HL-60 (cell line): ENCODE results near the genes CUTC, DNMBP, SCD, SEC31B and LZTS2.

DNA sequence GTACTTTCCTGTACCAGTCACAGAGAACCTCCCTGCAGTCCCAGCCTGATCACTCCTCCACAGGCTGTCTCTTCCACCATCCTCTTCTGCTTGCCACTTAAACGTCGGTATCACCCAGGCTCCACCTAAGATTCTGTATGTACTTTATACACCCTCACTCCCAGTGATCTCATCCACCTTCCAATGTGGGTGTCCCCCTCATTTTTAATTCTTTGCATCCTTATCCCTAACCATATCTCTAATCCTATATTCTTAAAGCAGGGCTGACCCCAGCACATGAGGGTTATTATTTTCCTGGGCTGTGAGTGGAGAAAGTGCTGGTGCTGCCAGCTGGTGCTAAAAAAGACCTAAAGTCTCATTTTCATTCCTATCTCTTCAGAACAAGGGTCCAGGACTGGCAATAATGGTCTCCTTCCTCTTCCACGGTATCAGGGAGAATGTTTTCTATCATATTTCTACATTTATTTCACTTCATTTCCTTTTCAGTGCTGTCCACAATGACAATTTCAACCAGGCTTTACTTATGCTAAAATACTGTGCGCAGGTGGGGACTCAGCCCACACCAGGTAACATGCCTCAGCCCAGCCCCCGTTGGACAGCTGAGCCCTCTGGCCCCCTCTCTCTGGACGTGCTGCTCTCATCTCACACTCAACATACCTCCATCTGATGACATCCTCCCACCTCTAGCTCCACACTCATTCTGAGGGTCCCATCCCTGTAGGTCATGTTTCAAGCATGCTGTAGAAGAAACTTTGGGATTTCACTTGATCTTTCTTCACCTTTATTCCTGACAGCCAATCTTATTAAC, 15.2 kb downstream of the COX15 start:
- RRBS: no CpG with 5 or more reads among the region's 6 CpGs

GRCh38 chr10:99731813-99733039, at the start of gene CUTC:
Gene CUTC (plus strand): TSS chr10:99732234.
- RRBS: 3% methylated on average over 25 of the region's 91 CpGs

DNA sequence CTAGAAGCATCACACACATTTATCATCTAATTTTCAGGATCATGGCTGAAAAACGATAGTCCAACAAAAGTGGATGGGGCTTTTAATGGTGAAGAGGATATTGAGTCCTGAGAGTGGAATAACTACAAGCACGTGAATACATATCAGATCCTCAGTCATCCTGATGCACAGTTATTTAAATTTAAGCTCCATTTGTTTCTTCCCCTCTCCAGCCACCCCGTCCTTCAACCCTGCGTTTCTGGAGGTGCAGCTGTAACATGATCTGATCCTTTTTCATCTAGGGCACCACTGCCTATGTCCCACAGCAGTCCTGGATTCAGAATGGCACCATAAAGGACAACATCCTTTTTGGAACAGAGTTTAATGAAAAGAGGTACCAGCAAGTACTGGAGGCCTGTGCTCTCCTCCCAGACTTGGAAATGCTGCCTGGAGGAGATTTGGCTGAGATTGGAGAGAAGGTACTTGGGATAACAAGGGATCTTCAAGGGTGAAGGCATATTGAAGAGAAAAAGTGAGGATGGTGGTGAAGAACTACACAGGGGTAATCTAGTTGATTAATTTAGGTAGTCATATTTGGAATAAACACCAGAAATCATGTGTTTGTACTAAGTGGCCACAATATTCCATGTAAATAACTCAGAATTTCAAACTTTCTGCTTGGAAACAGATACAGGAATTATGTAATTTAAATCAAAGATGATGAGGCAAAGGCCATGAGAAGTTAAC, 34.8 kb downstream of the ABCC2 start:
- RRBS: no CpG with 5 or more reads among the region's 4 CpGs

DNA sequence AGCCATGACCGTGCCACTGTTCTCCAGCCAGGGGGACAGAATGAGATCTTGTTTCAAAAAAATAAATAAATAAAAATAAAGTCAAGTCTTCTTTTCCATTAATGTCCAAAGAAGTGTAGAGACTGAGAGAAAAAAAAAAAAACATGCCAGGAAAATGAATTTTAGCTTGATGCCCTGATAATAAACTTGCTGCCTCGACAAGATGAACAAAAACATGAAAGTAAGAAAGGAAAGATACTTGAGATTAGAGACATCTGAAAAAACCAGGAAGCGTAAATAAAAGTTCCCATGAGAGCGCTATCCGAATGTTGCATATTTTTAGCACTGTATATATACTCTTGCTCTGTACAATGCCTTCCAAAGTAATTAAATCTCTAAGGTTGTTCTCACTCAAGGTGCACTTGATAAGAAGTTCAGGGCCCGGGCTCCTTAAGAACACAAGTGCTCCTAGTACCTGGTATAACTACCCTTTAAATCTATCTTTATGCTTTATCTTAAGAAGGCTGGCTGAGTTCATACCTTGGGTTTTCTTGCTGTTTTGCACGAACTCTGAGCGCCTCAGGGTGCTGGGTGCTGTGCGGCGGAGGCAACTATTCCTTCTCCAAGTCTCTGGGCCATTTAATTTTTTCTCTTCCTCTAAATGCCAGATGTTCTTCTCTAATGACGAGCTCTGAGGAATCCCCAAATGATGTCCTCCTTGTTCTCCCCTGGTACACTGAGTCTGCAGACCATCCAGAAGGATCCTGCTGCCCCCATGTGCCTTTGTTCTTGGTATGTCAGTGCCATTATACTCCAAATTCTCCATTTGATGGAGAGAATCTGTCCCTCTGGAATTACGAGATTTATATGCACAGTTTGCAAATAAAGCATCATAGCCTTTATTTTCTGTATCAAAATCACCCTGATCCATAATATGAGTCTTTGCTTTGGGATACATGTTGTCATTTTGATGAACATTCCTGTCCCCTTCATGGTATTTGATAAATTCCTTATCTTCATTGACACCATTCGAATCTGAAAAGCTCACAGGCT, 80.3 kb downstream of the DNMBP start:
- RRBS: no CpG with 5 or more reads among the region's 13 CpGs

GRCh38 chr10:100009769-100010373, at the start of gene DNMBP:
Gene DNMBP (minus strand): TSS chr10:100009947.
- RRBS: 3% methylated on average over 24 of the region's 80 CpGs

GRCh38 chr10:100046013-100046423, 35.7 kb downstream of the CPN1 start:
- RRBS: no CpG with 5 or more reads among the region's 6 CpGs

- RRBS: no CpG with 5 or more reads among the region's 3 CpGs
Observed at GRCh38 chr10:100187568-100188090, 1.8 kb upstream of the ERLIN1 start.

DNA sequence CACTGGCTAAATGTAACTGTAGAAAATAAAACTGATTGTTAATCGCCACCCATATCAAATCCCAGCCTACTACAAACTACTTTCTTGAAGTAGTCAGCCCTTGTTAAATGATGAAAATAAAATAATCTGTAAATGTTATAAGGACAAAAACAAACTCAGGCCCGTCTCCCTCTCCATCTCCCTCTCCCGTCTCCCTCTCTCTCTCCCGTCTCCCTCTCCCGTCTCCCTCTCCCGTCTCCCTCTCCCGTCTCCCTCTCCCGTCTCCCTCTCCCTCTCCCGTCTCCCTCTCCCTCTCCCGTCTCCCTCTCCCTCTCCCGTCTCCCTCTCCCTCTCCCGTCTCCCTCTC, 8.7 kb upstream of the CWF19L1 start:
- RRBS: no CpG with 5 or more reads among the region's 12 CpGs

DNA sequence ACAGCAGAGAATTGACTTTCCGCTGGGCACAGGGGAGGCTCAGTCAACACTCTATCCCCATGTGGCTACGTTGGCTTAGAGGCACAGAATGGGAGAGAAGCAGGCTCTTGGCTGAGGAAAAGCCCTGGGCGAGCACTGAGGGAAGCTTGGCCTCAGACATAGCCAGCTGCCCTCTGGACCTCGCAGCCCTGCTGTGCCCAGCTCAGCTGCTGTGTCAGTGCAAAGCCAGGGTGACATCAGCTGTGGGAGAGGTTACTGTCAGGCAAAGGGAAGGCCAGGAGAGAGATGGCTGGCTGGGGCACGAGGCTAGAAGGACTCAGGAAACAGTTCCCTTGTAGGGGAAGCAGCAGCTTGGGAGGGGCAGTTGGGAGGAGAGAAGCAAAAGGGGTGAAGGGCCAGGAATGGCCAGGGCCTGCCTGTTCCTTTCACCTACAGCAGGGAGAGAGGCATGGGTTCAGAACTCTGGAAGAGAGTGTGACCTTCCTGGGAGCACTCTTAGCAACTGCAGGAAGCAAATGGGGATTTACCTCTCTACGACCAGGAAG, 5.9 kb upstream of the SCD start:
- RRBS: no CpG with 5 or more reads among the region's 6 CpGs

- RRBS: 4% methylated on average over 12 of the region's 78 CpGs
Observed at GRCh38 chr10:100346762-100347636, at the start of gene SCD. Gene SCD (plus strand): TSS chr10:100347233.

- RRBS: no CpG with 5 or more reads among the region's 28 CpGs
Observed at GRCh38 chr10:100347637-100348581, 876 bp downstream of the SCD start.

DNA sequence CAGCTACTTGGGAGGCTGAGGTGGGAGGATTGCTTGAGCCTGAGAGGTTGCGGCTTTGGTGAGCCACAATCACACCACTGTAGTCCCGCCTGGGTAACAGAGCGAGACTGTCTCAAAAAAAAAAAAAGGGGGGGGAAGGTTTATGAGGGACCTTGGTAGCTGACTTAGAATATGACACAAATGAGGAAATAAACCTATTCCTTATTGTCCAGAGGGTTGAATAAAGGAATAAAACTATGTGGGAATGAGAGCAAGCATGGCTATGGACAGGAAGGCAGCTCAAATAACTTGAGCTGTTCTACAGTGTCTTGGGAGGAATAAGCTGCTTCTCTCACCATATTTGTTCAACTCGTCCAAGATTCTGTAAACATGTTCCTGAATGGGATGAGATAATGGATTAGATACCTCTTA, 30.9 kb downstream of the SCD start:
- RRBS: no CpG with 5 or more reads among the region's 4 CpGs

GRCh38 chr10:100382216-100383127, 35.4 kb downstream of the SCD start:
- RRBS: 74% methylated on average over 4 of the region's 23 CpGs

DNA sequence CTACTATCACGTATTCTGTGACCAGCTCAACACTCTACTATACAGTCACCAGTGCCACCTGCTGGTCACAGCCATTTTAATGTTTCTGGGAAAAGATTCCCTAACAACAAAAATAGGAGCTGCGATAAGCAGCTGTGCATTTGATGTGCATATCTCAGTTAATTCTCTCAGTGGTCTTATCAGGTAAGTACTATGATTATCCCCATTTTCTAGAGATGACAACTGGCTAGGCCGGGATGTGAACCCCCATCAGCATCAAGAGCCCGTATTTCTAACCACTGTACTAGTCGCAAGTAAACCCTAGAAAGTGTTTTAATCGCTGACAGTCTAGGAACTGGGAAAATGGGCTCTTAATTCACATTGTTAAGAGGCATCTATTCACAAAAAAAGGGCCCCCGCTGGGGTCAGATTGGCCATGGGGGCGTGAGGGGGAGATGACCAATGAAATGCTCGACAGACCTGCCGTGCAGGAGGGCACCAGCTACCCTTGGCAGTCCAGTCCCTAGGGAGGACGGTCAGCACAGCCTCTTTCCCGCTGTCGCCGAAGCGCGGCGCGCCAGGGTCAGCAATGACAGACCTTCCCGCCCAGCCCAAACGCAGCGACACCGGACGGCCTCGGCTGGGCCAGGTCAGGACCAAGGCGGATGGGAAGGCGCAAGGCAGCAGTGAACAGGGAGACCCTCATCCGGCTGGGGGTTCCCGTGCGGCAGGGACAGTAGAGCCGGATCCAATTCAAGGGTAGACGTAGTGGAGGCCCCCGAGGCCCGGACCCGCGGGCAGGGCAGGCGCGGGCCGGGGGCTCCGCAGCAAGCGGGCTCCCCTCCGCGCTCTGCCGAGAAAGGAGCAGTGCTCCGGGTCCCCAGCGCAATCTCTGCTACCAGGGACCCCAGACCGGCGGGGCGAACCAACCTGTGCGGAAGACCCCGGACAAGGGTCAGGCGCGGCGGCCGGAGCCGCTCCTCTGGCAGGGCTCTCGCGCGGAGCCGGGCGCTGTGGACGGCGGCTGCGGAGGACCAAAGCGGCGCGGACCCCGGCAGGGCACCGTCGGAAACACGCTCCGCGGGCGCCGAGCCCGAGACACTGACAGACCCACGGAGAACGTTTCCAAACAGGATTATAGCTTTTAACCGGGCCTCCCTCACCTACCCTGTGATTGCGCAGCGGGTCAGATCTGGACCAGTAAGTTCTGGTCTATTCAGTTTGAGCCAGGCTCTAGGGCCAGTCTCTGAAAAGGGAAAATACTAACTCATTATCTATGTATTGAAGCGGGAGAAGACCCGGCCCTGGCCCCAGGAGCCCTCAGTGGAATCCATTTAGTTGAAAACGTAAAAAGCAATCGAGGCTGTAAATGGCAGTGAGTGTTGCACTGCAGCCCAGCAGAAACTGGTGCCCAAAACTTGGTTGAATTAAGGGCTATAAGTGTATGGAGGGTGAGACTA, at the start of gene SEC31B:
SEC31B (minus strand) TSS at position 989 of the 1,439 bp plus-strand sequence.
- RRBS: 93% methylated on average over 37 of the region's 84 CpGs

DNA sequence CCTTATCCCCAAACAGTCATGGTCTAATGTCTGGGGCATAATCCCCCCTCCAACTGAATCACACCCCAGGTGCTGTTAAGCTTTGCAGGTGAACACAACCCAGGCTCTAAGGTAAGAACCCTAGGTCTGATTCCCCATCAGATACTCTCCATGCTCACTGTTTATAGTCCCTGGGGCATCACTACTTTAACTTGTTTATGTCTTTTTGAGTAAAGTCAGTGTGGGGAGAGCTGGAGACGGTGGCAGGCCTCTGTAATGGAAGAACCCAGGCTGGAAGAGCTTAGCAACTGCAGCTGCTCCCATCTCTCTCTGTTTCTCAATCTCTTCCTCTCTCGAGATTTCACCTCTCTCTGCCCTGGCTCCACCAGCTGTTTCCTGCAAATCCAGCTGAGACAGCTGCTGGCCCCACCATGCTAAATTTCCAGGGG, 25.9 kb upstream of the SLF2 start:
- RRBS: no CpG with 5 or more reads among the region's 2 CpGs

- RRBS: 7% methylated on average over 37 of the region's 67 CpGs
Observed at GRCh38 chr10:100999529-101000002, at the start of gene LZTS2. Gene LZTS2 (plus strand): TSS chr10:100999808.

DNA sequence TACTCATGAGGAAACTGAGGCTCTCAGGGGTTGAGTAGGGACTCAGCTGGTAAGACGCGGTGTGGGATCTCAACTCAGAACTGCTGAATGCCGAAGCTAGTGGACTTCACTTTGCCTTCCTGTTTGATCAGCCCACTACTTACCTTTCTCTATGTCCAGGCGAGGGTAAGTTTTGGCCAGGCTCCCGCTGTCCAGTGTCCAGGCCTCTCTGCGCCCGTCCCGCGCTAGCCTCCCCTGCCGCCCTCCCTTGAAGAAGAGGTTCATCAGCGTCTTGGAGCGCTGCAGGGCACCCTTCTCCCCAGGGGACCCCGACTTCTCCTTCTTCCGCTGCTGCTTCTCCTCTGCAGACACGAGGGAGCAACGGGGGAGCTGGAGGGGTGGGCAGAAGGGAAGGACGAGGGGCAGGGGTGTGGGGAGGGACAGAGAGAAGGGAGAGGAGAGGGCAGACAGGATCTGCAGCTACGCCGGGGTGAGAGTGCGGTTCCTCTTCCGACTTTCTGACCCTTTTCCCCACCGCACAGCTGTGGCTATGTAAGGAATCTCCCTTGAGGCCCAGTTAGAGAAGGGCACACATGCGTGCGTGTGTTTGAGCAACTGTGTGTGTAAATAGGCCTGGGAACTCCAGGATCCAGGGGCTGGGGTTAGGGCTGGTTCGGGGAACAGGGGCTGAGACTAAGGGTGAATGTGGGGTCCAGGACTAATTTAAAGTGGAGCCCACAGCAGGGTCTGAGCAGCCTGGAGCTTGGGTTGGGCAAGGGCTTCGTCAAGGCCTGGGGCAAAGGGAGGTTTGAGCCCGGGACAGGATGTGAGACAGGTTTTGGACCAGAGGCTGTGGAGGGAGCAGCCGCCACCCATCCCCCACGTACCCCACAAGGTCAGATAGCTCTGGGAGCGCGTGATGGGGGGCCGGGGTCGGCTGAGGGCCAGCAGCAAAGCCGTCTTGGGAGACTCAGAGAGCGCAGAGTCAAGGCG, 12.7 kb downstream of the PDZD7 start:
- RRBS: 27% methylated on average over 8 of the region's 36 CpGs

GRCh38 chr10:101039981-101040899, 9.2 kb downstream of the SFXN3 start:
- RRBS: no CpG with 5 or more reads among the region's 9 CpGs

GRCh38 chr10:101066527-101067348, 4.9 kb downstream of the KAZALD1 start:
- RRBS: 33% methylated on average over 8 of the region's 53 CpGs

- RRBS: 18% methylated on average over 57 of the region's 64 CpGs
Observed at GRCh38 chr10:101228776-101229325, 412 bp downstream of the LBX1 start.